ENCODE measurements around a stretch of chr6.

GRCh38 chr6:106797070-106797611, 167.8 kb downstream of the QRSL1 start:
- PRO-cap, result no peak

DNA sequence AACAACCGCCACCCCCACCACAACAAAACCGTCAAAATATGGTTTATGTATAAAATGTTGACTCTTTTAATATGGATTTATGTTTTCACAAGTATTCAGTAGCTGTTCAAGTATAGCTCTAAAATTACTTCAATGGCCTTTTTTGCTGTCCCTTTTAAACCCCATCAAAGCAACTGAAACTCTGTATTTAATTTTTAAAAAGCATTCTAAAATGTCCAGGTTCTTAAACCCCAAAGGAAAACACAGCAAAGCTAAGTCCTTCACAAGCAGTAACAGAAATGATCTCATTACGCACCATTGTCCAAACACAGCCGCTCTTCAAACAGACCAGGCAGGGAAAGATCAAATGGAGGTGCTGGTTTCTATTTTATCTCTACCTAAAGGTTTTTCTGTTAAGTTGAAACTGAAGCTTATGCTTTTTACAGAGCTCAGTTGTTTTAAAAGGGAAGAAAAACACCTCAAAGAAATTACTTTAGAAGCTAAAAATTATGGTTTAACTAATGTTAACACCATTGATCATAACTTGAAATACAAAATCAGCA, 87.7 kb downstream of the CD24 start:
- PRO-cap, result no peak

DNA sequence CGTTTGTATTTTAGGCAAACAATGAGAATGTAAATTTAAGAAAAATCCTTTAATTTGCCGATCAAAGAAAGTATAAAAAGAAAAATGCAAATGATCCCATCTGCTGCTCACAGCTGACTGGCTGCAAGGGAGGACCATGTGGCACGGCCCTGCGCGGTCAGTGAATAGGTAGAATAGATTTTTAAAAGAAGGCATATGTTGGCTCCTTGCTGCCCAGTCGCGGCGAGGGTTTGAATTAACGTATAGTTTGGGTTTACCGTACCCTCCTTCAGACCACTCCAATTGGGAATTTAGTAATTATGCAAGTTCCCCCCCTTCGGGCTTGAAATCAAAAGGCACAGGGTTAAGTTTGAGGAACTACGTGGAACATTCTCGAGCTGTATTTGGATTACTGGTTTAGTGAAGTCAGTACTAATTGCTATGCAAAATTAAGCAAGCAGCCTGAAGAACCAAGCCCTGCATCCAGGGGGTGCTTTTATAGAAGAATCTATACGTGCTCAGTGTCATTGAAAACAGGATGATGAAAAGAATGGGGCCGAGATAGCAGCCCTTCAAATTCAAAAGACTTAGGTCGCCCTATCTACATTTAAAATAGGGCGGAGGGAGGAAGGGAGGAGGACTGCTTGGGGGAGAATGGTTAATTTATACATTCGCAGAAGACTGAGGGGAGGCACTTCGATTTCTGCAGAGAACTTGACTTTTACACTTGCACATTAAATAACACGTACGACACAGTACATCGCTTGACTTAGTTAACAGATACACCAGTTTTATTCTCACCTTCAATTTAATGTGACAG, 1.2 kb upstream of the BEND3 start:
- PRO-cap, result bidirectional peak, plus-strand start at position 216 of the sequence, minus-strand start outside the sequence; bidirectional peak, plus-strand start at position 506 of the sequence, minus-strand start at position 393 of the sequence

DNA sequence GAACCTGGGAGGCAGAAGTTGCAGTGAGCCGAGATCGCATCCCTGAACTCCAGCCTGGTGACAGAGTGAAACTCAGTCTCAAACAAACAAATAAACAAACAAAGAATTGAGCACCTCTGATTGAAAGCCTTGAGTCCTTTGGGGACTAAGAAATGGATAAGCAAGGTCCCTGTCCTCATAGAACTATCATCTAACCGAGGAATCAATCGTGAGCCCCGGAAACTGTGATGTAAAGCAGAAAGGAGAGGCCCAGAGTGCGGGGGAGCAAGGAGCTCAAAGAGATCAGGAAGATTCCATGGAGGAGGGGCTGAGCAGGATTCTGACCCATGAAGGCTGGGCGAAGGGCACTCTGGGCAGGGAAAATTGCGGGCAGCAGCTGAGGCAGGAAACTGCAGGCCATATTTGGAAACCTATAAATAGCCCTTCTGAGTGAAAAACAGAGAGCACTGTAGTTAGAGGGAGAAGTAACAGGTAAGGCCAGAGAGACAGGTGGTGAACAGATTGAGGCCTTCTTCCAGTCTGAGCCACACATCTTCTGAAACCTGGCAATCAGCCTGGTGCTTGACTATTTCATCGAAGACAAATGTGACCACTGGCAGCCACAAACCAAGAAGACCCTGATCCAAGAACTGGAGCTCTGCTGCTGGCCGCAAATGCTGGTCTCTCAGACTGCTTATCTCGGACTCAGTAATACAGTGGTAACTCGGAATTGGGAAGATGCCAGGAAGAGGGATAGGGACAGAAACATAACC, 14.0 kb upstream of the BEND3 start:
- PRO-cap, result no peak

GRCh38 chr6:107169048-107169567, 53.8 kb upstream of the BEND3 start:
- PRO-cap, result no peak

DNA sequence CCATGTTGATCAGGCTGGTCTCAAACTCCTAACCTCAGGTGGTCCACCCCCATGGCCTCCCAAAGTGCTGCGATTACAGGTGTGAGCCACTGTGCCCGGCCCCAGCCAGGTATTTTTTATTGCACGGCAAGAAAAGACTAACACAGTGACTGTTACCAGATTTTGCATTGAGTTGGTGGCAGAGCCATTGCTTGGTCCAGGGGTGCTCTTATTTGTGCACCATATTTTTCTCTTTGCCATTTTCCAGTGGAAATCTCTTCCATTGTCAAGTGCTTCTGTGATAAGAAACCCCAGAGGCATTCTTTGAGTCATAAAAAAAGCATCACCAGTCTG, 74.2 kb upstream of the BEND3 start:
- PRO-cap, result no peak

GRCh38 chr6:107490900-107491609, 1.1 kb downstream of the SOBP start:
- PRO-cap, result no peak

GRCh38 chr6:107618796-107619155, 128.9 kb downstream of the SOBP start:
- PRO-cap, result no peak

- PRO-cap, result no peak
These were observed 158.7 kb downstream of the SCML4 start for GRCh38 chr6:107665329-107665805.

- PRO-cap, result no peak
These were observed 8.3 kb downstream of the SCML4 start for GRCh38 chr6:107815891-107816230.

GRCh38 chr6:107876401-107876807, 52.3 kb upstream of the SCML4 start:
- PRO-cap, result no peak

DNA sequence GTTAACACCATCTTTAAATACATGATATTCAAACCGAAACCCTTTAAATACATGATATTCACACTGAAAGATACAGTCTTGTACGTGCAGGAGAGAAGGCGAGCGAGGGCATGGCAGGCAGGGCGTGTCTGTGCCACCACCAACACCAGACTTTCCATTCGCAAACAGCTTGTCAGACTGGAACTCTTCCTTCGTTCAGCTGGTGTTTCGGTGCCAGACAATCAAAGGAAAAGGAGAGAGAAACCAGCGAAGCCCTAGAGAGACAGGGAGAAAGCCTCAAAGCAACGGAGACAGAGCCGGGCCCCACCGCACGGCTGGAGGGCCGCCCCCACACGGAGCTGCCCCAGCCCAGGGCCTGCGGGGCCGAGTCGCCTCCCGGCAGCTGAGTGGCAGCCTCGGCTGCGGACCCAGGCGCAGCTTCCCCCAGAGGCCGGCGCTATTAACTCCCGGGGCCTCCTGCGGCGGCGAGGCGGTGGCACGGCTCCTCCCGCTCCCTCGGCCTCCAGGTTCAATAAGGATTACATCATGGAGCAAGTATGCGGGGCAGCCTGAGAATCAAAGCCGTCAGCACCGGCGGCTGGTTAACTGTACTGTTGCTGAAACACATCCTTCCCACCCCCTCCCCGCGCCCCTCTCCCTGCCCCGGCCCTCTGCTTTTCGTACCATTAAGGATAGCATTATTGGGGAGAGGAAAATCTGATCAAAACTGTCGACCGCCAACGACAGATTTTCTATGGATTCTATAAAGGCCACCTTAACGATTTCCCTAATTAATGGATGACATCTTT, 32.1 kb upstream of the NR2E1 start:
- PRO-cap, result no peak

- PRO-cap, result no peak
These were observed 31.2 kb upstream of the NR2E1 start for GRCh38 chr6:108134697-108135037.

GRCh38 chr6:108546343-108546748, 14.4 kb upstream of the FOXO3 start:
- PRO-cap, result no peak

GRCh38 chr6:108557078-108557741, 3.5 kb upstream of the FOXO3 start:
- PRO-cap, result bidirectional peak, plus-strand start at chr6:108557515, minus-strand start at chr6:108557316

GRCh38 chr6:108559339-108559870, 1.3 kb upstream of the FOXO3 start:
- PRO-cap, result bidirectional peak, plus-strand start at chr6:108559825, minus-strand start at chr6:108559653

- PRO-cap, result no peak
These were observed 21.5 kb downstream of the FOXO3 start for GRCh38 chr6:108582097-108582733.

DNA sequence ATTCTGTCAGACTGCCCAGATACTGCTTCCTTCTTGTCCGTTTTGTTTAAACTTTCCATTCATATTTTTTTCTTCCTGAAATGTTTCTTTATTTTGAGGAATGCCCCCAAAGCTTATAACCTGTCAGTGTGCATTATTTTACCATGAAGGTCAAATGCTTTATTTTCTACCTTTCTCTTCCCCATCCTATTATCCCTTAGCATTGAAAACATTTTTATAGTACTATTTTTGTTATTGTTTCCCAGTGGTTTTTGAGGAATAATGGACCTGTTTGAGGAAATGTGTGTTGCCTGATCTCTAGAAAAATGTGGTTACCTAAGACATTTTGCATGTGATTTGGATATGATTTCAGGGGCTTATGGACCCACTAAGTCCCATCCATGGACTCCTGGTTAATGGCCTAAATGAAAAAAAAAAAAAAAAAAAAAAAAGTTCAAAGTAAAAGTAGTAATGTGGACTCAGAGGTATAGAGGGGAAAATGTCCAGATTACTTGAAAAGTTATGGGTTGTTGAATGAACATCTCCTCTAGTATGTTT, 35.3 kb downstream of the FOXO3 start:
- PRO-cap, result no peak

DNA sequence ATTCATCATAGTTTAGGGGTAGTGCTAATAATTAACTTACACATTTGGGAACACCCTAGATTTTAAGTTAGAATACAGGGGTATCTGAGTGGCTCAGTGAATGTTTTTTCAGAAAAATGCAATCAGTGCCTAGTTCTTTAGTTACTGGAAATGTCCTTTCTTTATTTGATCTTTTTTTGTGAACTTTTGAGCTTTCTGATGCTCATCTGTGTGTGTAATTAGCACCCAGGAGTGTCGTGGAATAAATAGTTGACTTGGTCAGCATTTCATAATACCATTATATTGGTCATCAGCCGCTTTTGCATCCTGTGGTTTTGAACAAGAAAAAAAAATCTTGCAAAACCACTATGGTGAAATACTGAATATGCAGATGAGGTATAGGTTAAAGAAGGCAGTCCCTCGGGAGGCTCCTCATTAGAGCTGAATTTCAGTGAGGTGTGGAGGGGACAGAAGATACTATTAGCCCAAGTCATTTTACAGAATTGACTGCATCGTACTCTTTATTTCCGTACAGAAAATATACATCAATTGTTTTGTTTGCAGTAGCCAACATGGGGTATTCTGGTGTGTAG, 90.0 kb downstream of the FOXO3 start:
- PRO-cap, result no peak

DNA sequence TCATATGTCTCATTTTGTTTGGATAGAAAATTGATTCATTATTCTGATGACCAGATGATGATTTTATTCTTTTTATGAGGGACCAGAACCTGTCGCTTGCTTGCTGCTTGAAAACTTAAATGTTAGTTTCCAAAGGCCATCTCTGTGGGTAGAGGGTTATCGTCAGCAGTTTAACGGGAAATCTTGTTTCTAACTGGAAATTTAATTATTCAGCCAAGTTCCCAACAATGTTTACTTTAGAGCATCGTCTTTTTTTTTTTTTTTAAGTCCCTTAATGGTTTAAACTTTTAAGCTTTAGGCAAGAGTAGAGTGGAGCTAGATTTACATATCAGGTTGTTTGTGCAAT, 93.7 kb downstream of the FOXO3 start:
- PRO-cap, result no peak